AG09309 (cell line): ENCODE results near the gene ASMT.

DNA sequence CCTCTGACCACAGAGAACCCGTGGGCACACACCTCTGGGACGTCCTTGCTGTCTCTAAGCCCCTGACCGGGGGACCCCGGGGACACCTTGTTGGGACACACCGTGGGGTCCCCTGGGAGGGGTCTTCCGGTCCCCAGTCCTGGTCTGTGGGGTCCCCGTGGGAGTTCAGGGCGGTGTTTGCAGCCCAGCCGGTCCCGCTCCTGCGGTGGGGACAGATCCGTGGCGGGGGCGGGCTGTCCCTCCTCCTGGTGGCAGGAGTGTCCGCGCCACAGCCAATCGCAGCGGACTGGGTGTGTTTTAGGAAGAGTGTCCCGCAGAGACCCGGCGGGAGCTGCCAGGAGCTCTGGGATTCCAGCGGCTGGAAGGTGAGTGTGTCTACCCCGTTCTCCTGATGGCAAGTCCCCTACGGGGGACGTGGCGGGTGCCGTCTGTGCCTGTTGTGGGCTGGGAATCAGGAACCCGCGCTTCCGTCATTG lies 5.1 kb upstream of the PLCXD1 start:
- RRBS = 11% methylated on average over 6 of the region's 30 CpGs

- RRBS = no CpG with 5 or more reads among the region's 35 CpGs
Measured at GRCh38 chrX:290619-291195, 9.5 kb downstream of the PLCXD1 start.

GRCh38 chrX:314950-315824 lies 3.4 kb downstream of the GTPBP6 start:
- RRBS = no CpG with 5 or more reads among the region's 39 CpGs

GRCh38 chrX:316743-317826 lies 1.5 kb downstream of the GTPBP6 start:
- RRBS = no CpG with 5 or more reads among the region's 63 CpGs

GRCh38 chrX:825923-826418 lies 195.4 kb downstream of the SHOX start:
- RRBS = no CpG with 5 or more reads among the region's 12 CpGs

- RRBS = no CpG with 5 or more reads among the region's 15 CpGs
Measured at GRCh38 chrX:1274762-1275236, 6.2 kb downstream of the CSF2RA start.

- RRBS = 95% methylated on average over 15 of the region's 38 CpGs
Measured at GRCh38 chrX:1386971-1387493, 4.9 kb downstream of the SLC25A6 start.

DNA sequence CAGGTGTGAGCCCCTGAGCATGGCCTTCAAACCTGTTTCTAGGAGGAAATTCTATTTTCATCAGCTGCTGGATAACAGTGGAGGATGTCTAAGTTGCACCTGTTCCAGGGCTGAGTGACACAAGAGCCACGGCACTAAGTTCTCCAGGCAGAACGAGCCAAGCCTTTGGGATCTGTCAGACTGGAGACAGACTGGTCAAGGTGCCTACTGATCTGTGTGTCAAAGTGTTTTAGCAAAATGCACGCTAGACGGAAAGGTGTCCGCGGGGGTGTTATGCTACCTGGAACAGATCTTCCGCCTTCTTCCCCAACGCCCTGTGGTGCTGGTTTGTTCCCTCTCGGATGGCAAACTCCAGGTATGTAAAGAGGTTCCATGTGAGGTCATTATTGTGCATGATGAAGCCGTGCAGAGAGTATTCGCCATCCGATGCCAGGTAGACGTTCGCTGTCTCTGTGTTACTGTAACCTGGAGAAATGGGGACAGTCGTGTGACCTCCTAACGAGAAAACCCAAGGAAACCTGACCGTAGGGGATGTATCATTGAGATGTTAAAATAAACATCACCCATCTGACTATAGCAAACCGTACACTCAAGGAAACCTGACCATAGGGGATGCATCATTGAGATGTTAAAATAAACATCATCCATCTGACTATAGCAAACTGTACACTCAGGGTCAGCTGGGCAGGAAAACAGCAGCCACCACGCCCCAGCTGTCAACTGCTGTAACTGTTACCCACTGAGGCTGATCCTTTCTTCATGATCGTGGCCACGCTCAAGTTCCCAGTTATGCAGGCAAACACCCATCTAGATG lies 29.7 kb upstream of the SLC25A6 start:
- RRBS = no CpG with 5 or more reads among the region's 21 CpGs

DNA sequence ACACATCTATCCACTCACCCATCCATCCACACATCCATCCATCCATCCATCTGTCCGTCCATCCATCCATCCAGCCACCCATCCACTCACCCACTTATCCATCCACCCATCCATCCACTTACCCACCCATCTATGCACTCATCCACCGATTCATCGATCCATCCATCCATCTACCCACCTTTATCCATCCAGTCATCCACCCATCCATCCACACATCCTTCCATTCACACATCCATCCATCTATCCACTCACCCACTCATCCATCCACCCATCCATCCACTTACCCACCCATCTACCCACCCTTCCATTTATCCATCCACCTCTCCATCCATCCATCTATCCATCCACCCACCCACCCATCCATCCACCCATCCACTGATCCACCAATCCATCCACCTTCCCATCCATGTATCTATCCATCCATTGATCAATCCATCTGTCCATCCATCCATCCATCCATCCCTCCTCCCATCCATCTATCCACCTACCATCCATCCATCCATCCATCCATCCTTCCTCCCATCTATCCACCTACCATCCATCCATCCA lies 28.1 kb downstream of the ASMTL start:
- RRBS = no CpG with 5 or more reads among the region's 3 CpGs

DNA sequence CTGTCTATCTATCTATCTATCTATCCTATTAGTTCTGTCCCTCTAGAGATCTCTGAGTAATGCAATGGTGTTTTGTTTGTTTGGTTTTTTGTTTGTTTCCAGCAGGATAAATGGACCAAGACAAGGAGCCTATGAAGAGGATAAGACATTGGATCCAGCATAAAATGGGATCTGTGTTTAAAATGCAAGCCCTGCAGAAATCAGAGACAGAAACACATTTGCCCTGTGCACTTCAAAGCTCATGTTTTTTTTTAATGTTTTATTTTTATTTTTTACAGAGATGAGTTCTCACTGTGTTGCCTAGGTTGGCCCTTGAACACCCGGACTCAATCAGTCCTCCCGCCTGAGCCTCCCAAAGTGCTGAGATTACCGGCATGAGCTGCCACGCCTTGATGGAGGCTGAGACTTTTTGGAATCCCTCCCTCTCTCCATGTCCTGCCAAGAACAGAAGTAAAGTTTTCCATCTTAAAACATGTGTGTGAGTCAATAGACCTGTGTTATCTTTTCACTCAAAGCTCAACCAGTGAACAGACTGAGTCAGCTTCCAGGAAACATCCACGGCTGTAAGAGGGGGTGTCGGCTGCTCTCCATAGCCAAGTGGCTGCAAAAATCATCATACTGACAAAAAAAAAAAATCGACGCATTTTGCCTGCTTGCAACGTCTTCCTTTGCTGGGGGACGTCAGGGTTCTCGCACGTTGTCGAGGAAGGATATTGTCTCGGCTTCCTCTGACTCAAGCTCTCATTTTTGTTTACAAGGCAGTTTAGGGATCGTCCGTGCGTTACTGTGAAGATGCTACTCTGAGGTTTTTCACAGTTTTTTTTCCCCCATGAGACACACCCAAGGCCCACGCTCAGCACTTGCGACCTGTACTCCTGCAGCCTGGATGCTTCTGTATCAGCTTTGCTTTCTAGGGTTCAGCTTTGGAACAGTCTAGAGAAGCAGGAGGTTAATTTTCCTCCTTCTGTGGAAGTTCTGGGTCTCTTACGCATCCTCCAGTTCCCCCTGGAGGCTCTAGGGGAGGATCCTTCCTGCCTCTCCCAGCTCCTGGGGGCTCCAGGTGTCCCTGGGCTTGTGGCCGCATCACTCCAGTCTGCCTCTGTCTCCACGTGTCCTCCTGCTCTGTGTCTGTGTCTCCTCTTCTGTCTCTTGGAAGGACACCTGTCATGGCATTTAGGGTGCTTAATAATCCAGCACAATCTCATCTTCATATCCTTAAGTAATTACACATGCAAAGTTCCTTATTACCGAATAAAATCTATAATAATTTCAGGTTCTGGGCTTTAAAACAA lies 10.1 kb upstream of the ASMTL start:
- RRBS = no CpG with 5 or more reads among the region's 23 CpGs

DNA sequence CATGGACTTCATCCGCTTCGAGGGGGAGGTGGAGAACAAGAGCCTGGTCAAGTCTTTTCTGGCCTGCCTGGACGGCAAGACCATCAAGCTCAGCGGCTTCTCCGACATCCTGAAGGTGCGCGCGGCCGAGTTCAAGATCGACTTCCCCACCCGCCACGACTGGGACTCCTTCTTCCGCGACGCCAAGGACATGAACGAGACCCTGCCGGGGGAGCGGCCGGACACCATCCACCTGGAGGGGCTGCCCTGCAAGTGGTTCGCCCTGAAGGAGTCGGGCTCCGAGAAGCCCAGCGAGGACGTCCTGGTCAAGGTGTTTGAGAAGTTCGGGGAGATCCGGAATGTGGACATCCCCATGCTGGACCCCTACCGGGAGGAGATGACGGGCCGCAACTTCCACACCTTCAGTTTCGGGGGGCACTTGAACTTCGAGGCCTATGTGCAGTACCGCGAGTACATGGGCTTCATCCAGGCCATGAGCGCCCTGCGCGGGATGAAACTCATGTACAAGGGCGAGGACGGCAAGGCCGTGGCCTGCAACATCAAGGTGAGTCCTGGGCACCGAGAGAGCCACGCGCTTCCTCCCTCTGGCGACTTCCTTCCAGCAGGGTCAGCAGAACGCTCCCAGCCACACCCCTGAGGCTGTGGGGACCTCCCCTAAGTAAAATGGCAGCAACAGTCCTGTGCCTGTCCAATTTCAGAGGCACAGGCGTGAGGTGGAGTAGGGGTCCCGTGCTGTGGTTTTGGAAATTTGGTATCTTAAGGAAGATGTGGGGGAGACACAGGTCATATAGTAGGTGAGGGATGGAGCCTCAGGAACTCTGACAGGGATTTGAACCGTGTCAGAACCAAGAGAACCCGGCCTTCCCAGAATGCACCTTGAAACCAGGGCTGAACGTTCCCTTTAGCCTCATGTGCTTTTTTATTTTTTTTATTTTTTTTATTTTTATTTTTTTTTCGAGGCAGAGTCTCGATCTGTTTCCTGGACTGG lies 2.6 kb downstream of the AKAP17A start:
- RRBS = no CpG with 5 or more reads among the region's 51 CpGs

DNA sequence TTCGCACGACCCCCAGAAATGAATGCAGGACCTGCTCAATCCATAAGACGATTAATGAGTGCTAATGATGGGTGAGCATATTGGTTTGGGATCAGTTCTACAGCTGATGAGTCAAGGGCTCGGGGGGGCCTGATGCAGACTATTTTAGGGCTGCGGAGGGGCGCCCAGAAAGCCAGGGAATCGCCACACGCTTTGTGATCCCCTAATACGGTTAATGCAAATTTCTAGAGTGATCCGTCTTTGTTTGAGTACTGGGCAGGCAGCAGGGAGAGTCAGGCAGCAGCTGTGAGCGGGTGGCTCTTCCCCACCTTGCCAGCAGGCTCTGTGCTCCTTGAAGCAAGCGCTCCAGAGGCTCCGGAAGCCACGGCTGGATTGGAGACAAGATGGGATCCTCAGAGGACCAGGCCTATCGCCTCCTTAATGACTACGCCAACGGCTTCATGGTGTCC lies at the start of gene ASMT:
Gene ASMT, plus strand, starts transcription at position 243 of the 449 bp plus-strand sequence.
- RRBS = no CpG with 5 or more reads among the region's 17 CpGs

DNA sequence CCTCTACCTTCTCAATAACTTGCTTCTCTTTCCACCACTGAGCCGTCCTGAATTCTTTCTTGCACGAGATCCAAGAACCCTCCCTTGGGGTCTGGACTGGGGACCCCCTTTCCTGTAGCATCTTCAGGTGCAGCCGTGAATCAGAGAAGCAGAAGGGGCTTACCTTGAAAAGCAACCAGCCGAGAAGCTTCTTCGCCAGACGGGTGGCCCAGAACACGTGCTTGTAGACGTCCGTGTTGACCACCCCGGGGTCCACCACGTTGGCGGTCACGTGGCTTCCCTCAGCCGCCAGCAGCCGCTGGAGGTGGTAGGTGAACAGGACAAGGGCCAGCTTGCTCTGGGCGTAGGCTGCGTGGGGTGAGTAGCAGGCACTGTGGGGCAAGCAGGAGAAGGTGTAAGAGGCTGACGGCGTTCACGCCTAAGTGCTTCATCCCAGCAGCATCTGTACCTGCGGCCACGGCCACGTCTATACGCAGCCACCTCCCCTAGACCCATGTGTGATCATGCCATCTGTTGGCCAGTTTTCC lies 257.9 kb downstream of the DHRSX start:
- RRBS = no CpG with 5 or more reads among the region's 24 CpGs

- RRBS = no CpG with 5 or more reads among the region's 9 CpGs
Measured at GRCh38 chrX:2607175-2607839, 83.8 kb upstream of the CD99 start.

DNA sequence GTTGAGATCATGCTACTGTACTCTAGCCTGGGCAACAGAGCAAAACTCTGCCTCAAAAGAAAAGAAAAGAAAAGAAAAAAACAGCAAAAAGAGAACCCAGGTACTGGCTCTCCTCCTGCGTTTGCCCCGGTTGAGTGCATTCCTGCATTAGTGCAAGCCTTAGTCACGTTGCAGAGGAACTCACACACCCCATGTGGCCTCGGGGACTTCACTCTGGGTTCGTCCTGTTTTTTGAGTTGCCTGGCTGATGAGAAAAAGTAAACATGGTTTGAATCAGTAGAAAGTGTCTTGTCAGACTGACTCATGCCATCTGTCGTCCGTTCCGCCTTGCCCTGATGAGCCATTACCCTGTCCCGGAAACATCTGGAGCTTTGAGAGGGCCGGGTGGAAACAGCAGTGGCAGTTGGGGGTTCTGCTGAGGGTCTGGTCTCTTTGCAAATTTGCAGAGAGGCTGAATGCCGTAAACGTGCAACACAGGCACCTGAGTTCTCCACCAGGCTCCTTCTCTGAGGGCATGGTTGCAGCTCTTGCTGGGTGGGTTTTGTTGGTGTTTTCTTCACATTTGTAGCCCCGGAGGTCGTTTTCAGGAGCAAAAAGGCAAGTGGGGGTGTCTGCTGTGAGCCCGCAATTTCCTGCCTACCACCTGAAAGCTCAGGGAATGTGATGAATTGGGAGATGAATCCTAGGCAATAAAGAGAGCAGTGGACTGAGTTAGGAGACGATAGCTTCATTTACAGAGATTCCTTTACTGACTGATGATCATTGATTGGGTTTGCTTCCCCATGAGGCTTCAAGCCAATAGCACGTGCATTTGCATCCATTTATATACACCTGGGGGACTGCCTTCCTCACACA lies 16.4 kb downstream of the CD99 start:
- RRBS = no CpG with 5 or more reads among the region's 17 CpGs

- RRBS = no CpG with 5 or more reads among the region's 11 CpGs
Measured at GRCh38 chrX:2889560-2890117, 39.5 kb downstream of the ARSD start.

DNA sequence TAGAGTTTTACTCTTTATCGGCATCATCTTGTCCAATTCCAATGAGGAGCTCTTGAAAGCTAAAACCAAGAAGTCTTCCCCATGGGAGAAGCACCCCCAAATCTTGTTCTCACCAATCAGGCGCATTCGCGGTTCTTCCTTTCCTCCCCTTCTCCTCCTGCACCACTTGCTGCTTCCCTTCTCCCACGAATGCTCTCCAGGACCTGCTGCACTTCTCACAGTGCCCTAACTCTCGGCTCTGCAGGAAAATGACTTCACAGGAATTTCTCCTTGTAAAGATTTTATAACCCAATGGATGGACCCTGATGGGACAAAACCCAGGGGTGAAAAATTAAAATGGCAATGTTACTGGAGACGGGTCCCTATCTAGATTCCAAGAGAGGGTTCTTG lies 39.0 kb downstream of the ARSD start:
- RRBS = no CpG with 5 or more reads among the region's 7 CpGs

GRCh38 chrX:3066574-3067228 lies 25.4 kb downstream of the ARSF start:
- RRBS = no CpG with 5 or more reads among the region's 11 CpGs

DNA sequence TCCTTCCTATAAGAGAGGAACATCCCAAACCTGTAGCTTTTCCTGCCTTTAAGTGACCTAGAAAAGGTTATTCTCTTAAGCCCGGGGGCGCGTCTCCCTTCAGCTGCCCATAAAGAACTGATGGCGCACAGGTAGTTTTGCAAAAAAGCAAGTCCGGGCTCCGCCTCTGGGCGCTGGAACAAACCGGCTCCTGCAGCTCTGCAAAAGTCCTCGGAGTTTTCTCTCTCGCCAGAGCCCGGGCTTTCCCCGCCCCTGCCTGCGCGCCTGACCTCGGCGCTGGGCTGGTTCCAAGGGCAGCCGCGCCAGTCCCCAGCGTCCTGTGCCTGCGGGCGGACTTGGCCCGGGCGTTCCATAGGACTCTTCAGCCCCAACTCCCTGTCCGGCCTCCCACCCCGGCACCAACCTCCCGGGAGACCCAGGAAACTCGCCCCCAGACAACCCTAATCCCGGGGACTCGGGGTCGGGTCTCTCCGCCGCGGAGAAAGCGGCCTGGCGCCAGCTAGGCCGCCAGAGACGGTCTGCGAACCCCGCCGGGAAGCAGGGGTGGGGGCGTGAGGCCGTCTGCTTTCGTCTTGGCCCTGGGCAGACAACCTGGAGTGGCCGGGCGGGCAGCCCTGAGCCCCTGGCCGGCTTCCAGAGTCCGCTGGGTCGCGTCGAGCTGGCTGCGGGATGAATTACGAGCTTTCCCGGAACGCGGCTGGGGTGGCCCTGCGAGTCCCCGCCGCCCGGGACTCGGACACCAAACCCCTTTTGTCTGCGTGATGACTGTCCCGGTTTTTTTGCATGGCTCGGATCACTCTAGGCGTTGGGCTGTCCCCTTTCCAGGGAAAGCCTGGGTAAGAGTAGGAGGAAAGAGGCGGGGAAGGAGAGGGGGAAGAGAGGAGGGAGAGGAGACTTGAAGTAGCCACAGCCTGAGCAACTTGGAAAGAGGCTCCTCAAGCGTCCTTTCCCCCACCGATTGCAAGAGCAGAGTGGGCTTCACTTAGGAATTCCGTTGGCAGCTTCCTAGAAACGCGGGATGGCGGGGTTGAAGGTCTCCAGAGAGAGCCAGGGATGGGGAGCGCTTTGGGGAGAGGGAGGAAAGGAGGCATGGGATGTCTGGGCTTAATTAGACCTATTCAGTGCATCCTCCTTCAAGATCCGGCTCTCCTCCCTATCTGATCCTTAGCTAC lies 907 bp downstream of the MXRA5 start:
- RRBS = 3% methylated on average over 42 of the region's 73 CpGs

DNA sequence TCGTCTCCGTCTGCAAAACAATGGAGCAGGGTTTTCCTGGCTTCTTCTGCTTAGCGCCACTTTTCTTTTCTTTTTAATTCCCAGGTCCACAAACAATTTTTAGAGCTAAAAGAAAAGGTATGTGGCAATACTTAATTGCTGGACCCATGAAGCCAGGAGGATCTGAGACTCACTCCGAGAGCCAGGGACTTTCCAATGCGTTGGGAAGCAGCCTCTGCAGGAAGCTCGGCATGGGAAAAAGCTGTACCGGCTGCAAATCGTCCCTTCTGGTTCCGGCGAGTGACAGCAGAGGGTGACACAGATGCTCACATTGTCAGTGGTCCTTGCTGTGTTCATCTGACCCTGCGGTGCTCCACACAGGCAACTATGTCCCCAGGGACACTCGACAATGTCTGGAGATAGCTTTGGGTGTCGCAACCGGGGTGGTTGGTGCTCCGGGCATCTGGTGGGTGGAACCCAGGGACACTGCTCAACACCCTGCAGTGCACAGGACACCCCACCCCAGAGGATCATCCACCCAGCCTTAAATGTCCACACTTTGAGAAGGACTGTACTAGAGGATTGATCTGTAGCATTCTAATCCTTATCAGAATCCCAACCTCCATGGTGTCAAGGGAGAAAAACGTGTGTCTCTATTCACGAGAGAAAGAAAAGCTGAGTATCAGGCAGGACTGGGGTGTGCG lies 163.9 kb downstream of the PRKX start:
- RRBS = no CpG with 5 or more reads among the region's 18 CpGs